Thyroid gland (tissue), 7 donors: ENCODE results near the genes CETN1 and METTL4.

DNA sequence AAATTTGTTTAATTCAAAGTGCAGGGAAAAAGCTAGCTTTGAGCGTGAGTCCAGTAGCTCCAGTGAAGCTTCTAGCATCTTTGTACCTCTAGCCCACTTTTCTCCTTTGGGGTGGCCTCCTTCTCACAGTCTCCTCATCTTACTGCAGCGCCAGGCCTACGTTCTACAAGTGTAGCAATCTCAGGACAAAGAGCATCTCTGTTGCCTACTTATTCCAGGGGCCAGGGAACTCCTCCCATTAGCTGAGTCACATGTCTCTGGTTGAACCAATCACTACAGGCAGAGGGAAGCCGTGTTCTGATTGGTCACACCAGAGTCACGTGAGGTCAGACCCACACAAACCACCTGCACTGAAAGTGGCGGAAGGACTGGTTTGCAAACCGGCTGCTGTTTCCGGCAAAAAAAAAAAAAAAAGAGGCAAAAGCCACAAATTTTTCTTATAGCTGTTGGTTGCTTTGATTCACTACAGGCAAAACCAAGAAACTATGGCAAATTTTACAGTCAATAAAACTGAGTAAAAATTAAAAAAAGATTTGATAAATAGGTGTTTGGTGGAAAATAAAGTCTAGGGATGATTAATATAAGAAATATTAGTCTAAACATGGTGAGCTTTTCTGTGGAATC lies 21.9 kb upstream of the USP14 start:
- PRO-cap, 2 experiments: no peak in any of the 2 experiments
- RAMPAGE, long total RNA, 5 experiments: no peak in any of the 5 experiments

GRCh38 chr18:196471-196901 lies 38.1 kb downstream of the USP14 start:
- PRO-cap, 2 experiments: no peak in any of the 2 experiments
- RAMPAGE, long total RNA, 5 experiments: no peak in any of the 5 experiments

DNA sequence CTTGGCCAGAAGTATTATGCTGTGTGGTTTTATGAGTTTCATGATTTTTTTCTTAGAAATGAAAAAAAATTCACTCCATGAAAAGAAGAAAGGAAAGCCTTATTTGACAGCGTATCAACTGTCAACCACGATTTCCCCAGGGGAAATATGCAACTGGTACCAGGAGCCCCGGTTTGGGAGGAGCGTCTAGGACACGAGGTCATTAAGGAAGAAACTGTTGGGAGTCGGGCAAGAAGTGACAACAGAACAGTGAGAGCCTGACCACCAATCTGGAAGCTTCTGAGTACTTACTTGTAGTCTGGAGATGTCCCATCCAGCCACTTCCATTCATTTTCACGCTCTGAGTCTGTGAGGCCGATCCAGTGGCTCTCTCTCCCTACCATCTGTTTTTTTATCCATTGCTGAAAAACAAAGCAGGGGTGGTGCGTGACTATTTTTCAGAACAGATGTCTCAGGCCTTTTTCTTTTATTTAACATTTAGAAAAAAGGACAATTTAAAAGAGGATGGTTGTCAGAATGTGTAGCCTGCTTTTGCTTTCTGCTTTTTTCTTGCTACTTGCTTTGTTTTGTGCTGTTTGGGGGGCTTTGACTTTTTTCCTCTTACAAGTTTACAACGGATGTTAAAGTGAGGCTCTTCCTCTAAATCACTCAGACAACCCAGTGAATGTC lies 63.7 kb upstream of the THOC1 start:
- PRO-cap, 2 experiments: no peak in any of the 2 experiments
- RAMPAGE, long total RNA, 5 experiments: no peak in any of the 5 experiments

DNA sequence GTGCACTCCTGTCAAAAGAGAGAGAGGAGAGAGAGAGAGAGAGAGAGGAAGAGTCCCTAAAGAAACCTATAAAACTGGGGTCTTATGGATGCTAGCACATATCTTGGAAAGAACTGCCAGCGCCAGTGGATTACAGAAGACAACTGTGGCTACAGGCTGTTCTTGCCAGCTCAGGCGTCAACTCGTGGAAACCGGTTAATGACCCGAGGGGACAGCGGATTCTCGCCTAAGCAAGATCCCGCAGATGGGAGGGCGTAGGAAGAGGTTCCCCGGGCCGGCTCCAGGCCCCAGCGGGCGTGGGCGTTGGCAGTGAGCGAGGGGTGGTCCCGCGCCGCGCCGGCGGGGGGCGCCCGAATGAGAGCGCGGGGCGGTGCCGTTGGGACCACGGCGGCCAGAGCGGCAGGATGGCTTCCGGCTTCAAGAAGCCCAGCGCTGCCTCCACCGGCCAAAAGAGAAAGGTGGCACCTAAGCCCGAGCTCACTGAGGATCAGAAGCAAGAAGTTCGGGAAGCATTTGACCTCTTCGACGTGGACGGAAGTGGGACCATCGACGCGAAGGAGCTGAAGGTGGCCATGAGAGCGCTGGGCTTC lies at the start of gene CETN1:
CETN1 (plus strand) TSS at position 376 of the 590 bp plus-strand sequence.
- PRO-cap, 2 experiments: no peak in any of the 2 experiments
- RAMPAGE, long total RNA, 5 experiments: no peak in any of the 5 experiments

DNA sequence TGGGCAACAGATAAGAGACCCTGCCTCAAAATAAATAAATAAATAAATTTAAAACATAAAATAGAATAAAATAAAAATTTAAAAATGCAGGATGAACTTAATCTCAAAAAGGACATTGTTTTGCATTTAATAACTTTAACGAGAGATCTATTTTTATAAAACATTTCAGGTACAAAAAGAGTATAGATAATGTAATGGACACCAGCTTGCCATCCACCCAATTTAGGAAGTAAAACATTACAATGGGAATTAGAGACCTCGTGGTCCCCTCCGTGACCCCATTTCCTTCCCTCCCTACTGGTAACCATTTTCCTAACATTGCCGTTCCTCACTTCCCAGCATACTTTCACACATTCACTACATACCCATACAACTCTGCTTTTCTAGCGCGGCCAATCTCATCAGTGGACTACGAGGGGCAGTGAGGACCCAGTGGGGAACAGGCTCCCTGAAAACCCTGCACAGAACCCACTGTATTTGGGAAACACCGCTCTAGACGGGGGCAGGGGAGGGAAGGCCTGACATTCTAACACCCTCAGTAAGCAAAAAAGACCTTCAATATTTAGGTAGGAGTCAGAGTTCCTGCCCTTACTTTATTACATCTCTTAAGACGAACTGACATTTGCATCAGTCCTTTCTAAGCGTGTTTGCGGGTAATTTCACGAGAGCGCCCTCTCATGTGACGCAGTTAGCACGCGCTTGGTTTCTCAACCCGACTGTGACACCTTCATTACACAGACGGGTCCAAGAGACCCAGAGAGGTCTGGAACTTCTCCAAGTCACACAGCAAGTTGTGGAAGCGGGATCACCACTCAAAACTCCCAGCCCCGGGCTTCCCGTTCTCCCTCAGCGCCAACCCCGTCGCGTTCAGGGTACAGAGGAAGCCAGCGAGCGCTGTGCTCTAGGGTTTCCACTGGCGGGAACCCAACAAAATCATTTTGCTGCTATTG lies 1.0 kb downstream of the ENOSF1 start:
- PRO-cap, 2 experiments: peak in 2 of 2 experiments; most common plus-strand start position 331 of the sequence (in 1); most common minus-strand start position 709 of the sequence (in 1)
- RAMPAGE, long total RNA, 5 experiments: no peak in any of the 5 experiments

DNA sequence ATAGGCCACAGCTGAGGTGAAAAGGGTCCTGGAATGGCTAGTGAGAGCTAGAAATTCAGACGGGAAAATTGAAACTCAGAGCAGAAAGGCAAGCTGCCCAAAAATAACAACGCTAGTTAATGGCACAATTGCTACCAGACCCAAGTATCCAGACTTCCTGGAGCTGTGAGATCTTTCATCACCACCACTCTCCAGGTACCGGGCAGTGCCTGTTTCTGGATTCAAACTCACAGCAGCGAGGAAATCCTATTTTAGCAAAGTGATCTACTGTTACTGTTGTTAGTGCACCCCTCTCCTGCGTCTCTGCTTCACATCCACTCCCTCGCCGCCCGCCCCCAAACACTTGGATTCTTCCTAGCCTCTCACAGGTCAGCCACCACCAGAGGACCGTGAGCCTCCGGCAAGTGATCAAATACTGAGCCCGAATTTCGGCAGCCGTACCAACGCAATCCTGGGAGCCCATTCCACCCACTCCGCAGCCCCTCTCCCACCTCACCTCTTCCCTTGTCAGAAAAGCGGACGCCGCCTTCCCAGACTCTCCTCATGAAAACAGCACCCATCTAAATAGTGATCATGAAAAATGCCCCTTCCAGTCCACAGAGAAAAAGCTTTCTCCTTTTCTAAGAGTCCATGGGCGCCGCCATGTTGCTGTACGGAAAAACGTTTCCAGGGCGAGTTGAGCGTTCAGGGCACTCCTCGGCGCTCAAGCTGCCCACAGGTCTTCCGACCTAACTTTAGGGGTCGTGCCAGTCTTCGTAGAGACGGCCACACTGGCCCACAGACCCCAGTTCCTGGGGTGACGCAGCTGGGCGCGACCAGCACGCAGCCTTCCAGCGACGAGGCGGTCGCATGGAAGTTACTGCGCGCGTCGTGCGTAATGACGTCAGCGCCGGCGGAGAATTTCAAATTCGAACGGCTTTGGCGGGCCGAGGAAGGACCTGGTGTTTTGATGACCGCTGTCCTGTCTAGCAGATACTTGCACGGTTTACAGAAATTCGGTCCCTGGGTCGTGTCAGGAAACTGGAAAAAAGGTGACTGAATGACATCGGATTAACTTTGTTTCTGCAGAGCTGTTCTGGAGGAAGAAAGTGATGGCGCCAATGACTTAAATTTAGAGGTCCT lies at the start of gene METTL4:
METTL4 (minus strand) TSS at position 853 of the 1,122 bp plus-strand sequence.
- PRO-cap, 2 experiments: peak in 2 of 2 experiments; most common plus-strand start position 911 of the sequence (in 1); most common minus-strand start position 851 of the sequence (in 2)
- RAMPAGE, long total RNA, 5 experiments: start-site peak on the minus strand in 4 of 5 experiments, centred at positions 814 to 840 of the sequence, 30 to 54 reads per replicate

GRCh38 chr18:2735066-2735402 lies 79.5 kb downstream of the SMCHD1 start:
- PRO-cap, 2 experiments: no peak in any of the 2 experiments
- RAMPAGE, long total RNA, 5 experiments: no peak in any of the 5 experiments

DNA sequence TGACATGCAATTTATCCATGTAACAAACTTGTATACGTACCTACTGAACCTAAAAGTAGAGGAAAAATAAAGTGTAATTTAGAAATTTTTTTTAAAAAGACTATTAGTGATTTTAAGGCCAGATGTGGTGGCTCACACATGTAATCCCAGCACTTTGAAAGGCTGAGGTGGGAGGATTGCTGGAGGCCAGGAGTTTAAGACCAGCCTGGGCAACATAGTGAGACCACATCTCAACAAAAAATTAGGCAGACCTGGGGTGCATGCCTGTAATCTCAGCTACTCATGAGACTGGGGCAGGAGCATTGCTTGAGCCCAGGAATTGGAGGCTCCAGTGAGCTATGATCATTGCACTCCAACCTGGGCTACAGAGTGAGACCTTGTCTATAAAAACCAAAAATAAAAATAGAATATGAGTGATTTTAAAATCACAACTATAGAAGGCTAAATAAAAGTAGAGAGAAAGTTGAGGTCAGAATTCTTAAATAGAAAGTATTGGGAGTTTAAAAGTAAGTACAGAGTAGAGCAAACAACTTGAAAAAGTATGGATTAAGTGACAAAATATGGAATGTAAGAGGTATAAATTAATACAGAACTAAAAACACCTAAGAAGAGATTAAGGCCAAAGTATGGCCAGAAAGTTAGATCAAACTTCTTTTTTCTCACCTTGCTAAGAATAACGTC lies 81.9 kb downstream of the SMCHD1 start:
- PRO-cap, 2 experiments: no peak in any of the 2 experiments
- RAMPAGE, long total RNA, 5 experiments: no peak in any of the 5 experiments

DNA sequence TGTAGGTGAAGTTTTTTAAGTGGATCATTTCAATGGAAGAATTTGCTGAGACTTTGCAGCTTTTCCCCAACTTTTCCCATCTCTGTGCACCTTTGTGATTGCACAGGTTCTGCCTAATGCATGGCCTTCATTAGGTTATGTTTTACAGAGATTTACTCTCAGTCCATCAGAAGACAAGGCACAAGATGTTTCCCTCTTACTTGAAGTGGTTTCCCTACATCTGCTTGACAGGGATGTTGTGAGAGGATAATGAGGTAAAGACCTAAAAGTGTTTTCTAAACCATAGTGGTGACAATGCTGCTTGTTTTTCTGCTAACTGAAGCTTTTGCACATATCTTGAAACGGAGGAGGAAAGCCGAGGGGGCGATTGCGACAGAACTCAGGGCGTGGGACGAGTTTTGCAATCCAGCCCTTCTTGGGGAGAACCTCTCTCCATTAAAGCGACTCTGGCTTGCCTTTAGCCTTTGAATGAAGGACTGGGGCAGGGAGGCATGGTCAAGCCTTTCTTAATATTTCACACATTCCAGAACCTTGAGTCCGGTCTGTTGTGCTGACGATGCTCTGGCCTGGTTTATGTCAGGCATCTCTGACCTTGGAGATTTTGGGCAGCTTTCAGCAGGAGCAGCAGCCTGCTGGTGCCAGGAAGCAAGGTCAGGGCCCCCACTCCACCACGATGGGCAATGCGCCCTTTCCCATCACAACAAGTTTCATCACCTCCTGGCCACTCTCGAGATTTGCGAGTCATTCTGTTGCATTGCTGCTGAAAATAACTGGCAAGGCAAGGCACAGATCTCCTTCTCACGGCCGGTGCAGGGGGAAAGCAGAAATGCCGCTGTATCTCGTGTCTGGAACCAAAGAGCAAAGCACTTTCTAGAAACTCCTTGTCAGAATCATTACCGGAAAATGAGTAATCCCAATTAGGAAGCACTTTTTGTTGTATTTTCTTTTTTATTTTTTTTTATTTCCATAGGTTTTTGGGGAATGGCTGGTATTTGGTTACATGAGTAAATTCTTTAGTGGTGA lies 10.7 kb downstream of the EMILIN2 start:
- PRO-cap, 2 experiments: no peak in any of the 2 experiments
- RAMPAGE, long total RNA, 5 experiments: no peak in any of the 5 experiments

- PRO-cap, 2 experiments: no peak in any of the 2 experiments
- RAMPAGE, long total RNA, 5 experiments: no peak in any of the 5 experiments
Observed at GRCh38 chr18:2911362-2912009, 64.7 kb downstream of the EMILIN2 start.

- PRO-cap, 2 experiments: no peak in any of the 2 experiments
- RAMPAGE, long total RNA, 5 experiments: no peak in any of the 5 experiments
Observed at GRCh38 chr18:2963059-2963640, 49.8 kb downstream of the LPIN2 start.

DNA sequence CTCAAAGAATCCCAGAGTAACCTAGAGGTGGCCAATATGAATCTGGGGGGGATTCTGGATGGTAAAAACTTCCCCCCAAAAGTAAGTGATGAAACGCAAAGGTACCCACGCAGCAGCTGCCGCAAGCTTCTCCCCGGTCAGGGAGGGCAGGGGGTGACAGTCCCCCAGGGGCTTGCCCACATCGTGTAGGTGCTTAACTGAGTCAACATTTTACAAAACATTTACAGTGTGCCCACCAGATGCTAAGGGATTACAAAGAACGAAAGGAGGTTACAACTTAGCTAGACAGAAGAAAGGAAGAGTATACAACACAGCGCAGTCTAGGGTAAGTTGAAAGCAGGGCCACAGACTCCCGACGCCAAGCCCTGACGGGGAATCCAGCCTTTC lies 45.6 kb downstream of the LPIN2 start:
- PRO-cap, 2 experiments: no peak in any of the 2 experiments
- RAMPAGE, long total RNA, 5 experiments: no peak in any of the 5 experiments

DNA sequence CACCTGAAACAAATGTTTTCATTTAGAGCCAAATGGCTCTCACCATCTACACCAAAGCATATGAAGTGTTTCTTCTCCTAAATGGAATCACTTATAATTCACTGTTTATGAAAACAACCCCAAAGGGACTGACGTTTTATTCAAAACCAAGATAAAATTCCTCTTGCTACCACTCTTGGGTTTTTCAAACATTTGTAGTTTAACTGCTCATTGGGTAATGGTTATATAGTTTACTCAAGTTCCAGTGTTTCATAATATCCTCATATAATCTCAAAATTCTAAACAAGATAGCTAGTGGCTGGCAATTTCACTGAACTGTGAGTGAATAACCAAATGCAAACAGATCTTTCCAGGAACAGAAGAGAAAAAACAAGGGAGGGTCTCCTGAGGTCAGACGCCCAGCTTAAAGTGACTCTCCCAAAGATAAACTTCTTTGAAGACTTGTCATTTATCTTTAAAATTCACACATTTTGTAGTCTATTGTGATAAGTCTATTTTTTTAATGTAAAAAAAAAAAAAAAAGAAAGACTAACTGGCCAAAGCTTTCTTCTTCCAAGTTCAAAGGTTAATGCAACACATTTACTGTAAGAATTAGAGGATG lies 26.8 kb downstream of the LPIN2 start:
- PRO-cap, 2 experiments: no peak in any of the 2 experiments
- RAMPAGE, long total RNA, 5 experiments: no peak in any of the 5 experiments

GRCh38 chr18:3027316-3028208 lies 14.6 kb upstream of the LPIN2 start:
- PRO-cap, 2 experiments: no peak in any of the 2 experiments
- RAMPAGE, long total RNA, 5 experiments: no peak in any of the 5 experiments

- PRO-cap, 2 experiments: no peak in any of the 2 experiments
- RAMPAGE, long total RNA, 5 experiments: no peak in any of the 5 experiments
Observed at GRCh38 chr18:3119610-3120468, 99.9 kb downstream of the MYOM1 start.

DNA sequence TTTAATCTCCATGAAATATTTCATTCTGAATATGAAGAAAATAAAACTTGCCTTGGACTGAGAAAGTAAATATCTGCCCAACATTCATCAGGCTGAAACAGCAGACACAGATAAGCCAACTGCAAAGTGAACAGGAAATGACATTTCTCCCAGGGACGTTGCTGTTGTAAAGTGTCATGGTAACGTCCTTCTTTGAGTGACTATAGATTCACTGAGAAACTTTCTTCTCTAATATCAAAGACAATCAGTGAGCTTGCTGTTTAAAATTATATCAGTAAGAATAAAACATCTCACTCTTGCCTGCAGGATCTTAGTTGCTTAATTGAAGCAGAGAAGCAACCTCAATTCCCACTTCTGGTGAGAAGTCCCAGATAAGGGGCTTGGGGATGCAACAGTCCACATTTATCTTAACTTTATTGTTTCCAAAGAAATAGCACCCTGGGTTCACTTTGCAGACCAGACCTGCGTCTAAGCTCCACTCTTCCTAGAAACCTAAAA lies 6.2 kb downstream of the MYOM1 start:
- PRO-cap, 2 experiments: no peak in any of the 2 experiments
- RAMPAGE, long total RNA, 5 experiments: no peak in any of the 5 experiments

GRCh38 chr18:3247957-3248561 lies 458 bp downstream of the MYL12A start:
- PRO-cap, 2 experiments: peak in 2 of 2 experiments; most common plus-strand start chr18:3248227 (in 1); most common minus-strand start chr18:3248204 (in 2)
- RAMPAGE, long total RNA, 5 experiments: no peak in any of the 5 experiments

- PRO-cap, 2 experiments: peak in 1 of 2 experiments; most common minus-strand start chr18:3263454 (in 1)
- RAMPAGE, long total RNA, 5 experiments: no peak in any of the 5 experiments
Observed at GRCh38 chr18:3263283-3263693, 1.4 kb downstream of the MYL12B start.

DNA sequence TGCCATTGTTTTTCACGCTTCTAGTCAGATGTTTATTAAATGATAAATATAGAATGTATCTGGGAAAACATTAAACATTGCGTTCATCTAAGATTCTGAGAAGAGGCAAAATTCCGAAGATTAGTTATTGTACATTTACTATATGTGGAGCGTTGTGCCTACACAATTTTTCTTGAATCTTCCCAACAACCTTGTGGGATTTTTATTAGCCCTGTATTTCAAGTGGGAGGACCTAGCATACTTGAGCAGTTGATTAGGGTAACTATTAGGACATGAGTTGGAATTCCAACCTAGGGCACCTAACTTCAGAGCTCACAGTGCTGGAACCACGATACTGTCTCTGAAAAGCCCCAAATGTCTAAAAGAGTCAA lies 16.5 kb downstream of the MYL12B start:
- PRO-cap, 2 experiments: no peak in any of the 2 experiments
- RAMPAGE, long total RNA, 5 experiments: no peak in any of the 5 experiments

- PRO-cap, 2 experiments: no peak in any of the 2 experiments
- RAMPAGE, long total RNA, 5 experiments: no peak in any of the 5 experiments
Observed at GRCh38 chr18:3282018-3282310, 20.0 kb downstream of the MYL12B start.